OVCAR3 (cell line): ENCODE measurements around a stretch of chr16.

GRCh38 chr16:90100039-90100560, 23.0 kb upstream of the PRDM7 start:
- RRBS = no CpG with 5 or more reads among the region's 4 CpGs